Monocyte (primary cell): ENCODE results near the genes TNRC6A, ARHGAP17 and IL4R.

GRCh38 chr16:24728861-24729995 lies at the start of gene TNRC6A:
Gene TNRC6A, plus strand, starts transcription at chr16:24729651.
- PRO-cap, 2 experiments, result peak in 2 of 2 experiments; most common plus-strand start chr16:24729651 (in 2); most common minus-strand start chr16:24729609 (in 2)

- PRO-cap, 2 experiments, result no peak in any of the 2 experiments
Observed at GRCh38 chr16:24730541-24730762, 1.0 kb downstream of the TNRC6A start.

GRCh38 chr16:24730763-24731047 lies 1.3 kb downstream of the TNRC6A start:
- PRO-cap, 2 experiments, result no peak in any of the 2 experiments

GRCh38 chr16:24789878-24790775 lies 55.6 kb upstream of the SLC5A11 start:
- PRO-cap, 2 experiments, result no peak in any of the 2 experiments

DNA sequence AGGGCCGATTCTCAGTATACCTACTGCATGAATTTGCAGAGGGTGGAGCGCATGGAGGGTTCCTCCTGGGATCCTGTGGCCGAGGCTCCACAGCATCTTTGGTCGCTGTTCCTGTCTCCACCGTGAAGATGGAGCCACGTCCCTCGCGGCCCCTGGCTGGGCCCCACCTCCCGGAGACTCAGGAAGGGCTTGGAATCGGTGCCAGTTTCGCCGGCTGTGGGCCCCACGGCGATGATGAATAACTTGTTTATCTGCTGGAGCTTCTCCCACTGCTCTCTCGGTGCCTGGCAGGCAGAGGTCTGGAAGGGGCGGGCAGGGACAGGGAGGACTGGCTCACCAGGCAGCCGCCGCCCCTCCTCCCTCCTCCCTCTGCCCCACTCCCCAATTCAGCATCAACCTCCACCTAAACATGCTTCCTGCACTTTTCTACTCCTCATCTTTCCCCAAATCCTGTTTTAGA lies 8.1 kb downstream of the SLC5A11 start:
- PRO-cap, 2 experiments, result no peak in any of the 2 experiments

DNA sequence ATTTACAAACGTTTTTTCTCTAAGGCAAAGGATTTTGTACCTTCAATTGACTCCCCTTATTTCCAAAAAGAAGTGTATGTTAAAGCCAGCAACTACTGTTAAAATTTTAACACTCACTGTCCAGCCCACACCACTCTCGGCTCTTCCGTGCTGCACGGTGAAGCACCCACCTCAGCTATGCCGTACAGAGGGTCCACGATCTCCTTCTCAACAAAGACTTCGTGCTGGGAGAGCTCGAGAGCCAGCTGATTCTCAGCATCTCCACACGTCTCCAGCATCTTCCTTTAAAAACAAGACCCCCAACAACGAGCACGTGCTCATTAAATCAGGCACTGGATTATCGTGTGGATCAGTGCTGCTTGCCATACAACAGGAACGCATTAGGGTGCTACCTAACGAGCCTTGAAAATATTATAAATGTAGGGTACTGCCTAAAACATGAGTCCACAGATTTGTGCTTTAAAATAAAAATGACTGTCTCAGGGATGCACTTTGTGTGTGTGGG lies 46.6 kb downstream of the ARHGAP17 start:
- PRO-cap, 2 experiments, result peak in 1 of 2 experiments; most common minus-strand start position 283 of the sequence (in 1)

DNA sequence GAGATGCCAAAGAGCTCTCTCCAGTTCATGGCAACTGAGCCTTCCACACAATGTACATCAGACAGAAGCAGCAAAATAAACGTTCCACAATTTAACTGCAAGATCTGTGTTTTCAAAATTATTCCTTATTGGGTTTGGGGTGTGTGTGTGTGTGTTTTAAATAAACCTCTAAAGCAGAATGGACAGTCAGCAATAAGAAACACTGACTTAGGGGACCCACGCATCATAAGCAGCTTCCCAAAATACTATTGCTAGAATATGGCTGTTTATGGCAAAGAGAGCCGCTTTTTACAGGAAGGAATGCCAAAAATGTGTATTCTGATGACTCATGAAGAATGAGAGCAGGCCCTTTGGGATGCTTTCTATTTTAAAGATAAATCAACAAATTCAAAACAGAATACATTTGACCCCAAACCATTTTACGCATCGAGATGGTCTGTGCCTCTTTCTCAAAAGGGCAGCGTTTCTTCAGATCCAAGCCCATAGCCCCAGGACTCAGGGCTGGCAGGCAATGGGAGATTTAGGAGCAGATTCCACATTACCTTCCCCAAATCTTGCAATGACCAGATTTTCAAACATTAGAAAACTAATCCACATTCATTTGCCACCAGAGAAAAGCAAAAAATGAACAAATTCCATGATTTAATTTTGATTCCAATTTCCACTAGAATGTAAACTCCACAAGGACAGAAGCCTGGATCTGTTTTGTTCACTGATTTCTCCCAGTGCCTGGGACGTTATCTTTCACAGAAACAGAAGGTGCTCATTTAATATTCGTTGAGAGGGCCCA lies 37.4 kb downstream of the ARHGAP17 start:
- PRO-cap, 2 experiments, result no peak in any of the 2 experiments

GRCh38 chr16:24999868-25000291 lies 15.3 kb downstream of the ARHGAP17 start:
- PRO-cap, 2 experiments, result no peak in any of the 2 experiments

DNA sequence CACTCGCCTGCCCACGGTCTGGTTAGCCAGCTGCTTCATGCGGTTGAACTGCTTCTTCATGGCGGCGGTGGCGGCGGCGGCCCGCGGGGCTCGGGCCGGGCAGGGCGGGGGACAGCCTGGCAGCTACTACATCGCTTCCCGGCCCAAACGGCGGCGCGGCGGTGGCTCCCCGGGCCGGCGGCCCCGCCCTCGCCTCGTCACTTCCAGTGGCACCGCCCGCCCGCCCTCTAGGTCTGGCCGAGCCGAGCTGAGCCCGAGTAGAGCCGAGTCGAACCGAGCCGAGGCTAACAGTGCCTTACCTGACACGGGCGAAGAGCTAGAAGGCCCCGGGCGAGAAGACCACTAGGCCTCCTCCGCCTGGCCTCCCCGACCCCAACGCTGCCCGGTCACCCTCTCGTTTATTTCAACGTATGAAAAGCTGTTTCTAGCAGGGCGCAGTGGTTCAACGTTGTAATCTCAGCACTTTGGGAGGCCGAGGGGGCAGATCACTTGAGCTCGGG lies at the start of gene ARHGAP17:
Gene ARHGAP17 (minus strand): TSS at position 168 of the 500 bp plus-strand sequence.
- PRO-cap, 2 experiments, result peak in 2 of 2 experiments; most common plus-strand start position 260 of the sequence (in 2); most common minus-strand start position 155 of the sequence (in 2)

DNA sequence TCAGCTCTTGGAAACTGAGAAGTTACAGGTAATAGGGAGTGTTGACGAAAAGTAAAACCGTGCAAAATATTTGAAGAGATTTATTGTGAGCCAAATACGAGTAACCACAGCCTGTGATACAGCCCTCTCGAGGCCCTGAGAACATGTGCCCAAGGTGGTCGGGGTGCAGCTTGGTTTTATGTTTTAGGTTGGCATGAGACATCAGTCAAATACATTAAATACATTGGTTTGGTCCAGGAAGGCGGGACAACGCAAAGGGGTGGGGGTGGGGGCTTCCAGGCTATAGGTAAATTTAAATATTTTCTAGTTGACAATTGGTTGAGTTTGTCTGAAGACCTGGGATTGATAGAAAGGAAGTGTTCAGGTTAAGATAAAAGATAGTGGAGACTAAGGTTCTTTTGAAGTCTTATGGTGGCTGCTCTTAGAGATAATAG lies 1.1 kb upstream of the ZKSCAN2 start:
- PRO-cap, 2 experiments, result peak in 1 of 2 experiments; most common plus-strand start position 335 of the sequence (in 1)

DNA sequence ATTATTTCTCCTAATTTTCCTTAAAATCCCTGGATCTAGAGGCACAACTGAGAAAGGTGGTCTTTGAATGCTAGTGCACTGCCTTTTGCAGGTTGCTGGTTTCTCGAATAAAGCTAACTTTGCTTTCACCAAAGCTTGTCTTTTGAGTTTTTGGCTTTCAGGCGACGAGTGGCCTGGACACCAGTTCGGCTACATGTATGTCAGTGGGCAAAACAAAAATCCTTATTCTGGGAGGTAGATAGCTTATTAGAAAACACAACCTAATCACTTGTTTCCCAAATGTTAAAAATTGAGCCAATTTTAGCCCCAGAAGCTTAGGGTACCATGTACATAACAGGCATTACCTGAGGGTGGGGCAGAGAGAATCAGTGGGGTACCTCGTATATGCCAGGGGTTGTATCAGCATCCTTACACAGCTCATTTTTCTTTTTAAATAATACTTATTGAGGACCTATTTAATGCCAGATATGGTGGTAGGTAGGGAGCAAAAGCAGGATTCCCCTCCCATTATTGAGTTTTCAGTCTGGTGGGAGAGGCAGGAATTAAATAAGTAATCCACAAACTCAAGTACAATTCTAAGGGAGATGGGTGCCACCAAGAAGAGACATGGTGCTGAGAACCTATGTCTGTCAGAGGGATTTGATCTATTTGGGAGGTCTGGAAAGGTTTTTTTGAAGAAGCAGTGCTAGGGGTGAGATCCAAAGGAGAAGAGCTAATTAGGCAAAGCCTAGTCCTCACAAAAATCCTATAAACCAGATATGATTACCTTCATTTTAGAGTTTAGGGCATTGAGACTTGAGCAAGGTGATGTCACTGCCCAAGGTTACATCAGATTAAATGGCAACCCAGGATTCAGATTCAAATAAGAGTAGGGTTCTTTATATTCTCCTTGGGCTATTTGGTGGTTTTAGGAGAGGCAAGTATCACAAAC lies 3.6 kb upstream of the ZKSCAN2 start:
- PRO-cap, 2 experiments, result no peak in any of the 2 experiments

- PRO-cap, 2 experiments, result no peak in any of the 2 experiments
Observed at GRCh38 chr16:27225835-27226381, 22.6 kb downstream of the KDM8 start.

- PRO-cap, 2 experiments, result peak in 2 of 2 experiments; most common plus-strand start chr16:27313670 (in 2); most common minus-strand start chr16:27313679 (in 2)
Observed at GRCh38 chr16:27313307-27314061, at the start of gene IL4R. Gene IL4R, plus strand, starts transcription at chr16:27313974.

DNA sequence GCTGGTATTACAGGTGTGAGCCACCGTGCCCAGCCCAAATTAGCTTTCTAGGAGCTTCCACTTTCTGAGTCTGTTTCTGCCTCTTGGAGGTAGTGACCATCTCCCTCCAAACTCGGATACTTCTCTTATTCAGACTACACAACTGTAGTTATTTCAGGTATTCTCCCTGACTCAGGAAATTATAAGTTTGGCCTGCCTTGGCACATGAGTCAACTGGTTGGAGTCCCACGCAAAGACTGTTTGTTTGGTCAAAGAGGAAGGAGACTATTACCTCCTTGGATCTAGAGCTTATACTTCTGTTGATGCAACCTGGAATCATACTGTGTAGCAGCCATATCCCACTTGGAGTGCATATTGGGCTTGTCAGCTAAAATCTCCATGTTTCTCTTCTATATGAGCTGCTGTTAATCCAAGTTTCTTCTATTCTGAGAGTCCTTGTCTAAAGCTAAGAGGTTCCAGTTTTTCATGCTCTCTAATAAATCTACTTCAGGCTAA lies 7.5 kb downstream of the IL4R start:
- PRO-cap, 2 experiments, result no peak in any of the 2 experiments

GRCh38 chr16:27353545-27354329 lies 40.0 kb downstream of the IL4R start:
- PRO-cap, 2 experiments, result no peak in any of the 2 experiments

DNA sequence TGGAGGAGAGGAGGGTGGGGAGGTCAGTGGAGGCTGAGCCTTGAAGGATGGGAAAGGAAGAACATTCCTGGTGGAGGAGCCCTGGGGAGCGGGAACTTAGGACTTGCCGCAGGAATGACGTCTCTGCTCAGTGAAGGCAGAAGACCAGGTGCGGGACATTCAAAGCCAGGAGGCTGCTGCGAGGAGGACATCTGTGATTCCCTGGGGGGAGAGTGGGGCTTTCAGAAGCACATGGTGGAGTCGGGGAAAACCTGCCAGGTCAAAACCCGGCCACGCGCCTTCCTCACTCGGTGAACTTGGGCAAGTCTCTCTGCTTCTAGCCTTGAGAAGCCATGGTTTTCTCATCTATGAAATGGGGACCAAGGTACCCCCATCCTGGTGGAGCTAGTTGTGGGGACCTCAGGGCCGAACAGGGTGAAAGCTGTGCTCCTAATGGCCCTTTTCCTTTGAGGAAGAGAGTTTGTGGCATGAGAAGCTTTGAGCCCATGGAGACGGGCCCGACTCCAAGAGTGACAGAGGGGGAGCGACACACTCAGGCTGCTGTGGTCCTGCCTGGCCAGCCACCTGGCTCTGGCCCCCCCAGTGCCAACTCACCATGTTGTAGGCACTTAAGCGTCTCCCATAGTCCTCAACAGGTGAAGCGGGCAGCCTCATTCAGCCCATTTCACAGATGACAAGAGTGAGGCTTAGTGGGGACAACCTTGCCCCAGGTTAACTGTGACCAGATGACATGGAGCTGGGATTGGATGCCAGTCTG lies 1.5 kb downstream of the IL21R start:
- PRO-cap, 2 experiments, result no peak in any of the 2 experiments

DNA sequence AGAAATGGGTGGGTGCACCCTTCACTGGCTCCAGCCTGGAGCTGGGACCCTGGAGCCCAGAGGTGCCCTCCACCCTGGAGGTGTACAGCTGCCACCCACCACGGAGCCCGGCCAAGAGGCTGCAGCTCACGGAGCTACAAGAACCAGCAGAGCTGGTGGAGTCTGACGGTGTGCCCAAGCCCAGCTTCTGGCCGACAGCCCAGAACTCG lies 46.5 kb downstream of the IL21R start:
- PRO-cap, 2 experiments, result no peak in any of the 2 experiments

DNA sequence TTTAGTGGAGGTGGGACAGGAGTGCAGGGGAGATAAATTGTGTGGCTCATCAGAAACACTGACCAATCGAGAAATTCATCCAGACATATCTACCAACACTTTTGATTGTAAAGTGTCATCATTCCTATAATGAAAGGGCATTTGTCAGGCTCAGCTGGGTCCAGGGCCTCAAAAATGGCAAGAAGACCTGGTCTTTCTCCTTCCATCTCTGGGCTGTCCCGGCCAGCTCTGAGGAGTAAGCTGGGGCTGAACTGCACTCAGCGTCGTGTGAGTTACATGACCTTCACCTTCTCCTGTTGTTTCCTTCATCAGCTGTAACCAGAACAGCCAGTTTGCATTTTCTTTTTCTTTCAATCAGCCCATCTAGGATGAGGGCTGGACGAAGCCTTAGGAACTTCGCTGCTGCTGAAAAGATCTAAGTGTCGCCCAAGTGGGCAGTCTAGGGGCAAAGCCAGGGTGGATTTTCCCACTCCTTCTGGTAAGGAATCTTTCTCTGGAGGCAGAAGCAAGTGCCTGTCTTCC lies 25.5 kb downstream of the KATNIP start:
- PRO-cap, 2 experiments, result no peak in any of the 2 experiments

- PRO-cap, 2 experiments, result no peak in any of the 2 experiments
Observed at GRCh38 chr16:27718651-27719256, 168.8 kb downstream of the KATNIP start.

DNA sequence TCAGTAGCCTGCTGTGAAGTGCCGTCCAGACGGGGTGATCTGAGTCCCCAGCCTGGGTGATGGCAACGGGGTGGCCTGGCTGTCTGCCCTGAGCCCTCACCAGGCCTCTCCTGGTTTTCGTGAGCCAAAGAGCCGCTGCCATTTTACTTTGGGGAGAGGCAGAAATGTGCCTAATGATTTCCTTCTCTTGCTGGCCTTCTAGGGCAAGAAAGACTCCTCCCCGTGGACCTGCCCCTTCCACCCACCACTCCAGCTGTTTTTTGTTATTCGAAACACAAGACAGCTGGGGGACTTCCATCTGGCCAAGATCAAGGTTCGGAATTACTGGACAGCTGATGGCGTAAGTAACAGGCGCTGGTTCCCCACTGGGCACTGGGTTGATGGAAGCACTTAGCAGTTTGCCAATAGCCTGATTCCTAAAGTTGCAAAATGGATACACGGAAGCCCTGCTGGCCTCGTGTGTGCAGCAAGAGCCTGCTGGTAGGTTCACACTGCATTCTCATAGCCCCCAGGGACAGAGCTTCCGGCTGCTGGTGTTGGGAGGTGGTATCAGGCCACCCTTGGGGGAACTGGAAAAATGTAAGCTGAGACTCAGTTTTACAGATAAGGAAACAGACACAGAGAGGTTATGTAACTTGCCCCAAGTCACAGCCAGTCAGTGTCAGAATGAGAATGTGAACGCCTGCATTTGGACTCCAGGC lies 171.6 kb downstream of the KATNIP start:
- PRO-cap, 2 experiments, result no peak in any of the 2 experiments